Mesenchymal stem cell of Wharton's jelly (primary cell): ENCODE data around the genes PPP6R3, GAL and TESMIN.

- CAGE, long polyA plus RNA: no peak
These were observed 68.1 kb downstream of the LRP5 start for GRCh38 chr11:68380344-68381091.

DNA sequence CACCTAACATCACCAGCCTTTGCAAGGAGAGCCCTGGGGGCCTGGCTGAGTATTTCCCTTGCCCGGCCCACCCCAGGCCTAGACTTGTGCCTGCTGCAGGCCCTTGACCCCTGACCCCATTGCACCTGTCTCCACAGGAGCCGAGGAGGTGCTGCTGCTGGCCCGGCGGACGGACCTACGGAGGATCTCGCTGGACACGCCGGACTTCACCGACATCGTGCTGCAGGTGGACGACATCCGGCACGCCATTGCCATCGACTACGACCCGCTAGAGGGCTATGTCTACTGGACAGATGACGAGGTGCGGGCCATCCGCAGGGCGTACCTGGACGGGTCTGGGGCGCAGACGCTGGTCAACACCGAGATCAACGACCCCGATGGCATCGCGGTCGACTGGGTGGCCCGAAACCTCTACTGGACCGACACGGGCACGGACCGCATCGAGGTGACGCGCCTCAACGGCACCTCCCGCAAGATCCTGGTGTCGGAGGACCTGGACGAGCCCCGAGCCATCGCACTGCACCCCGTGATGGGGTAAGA lies 73.9 kb downstream of the LRP5 start:
- CAGE, long polyA plus RNA: no peak

- CAGE, long polyA plus RNA: no peak
These were observed 64.1 kb upstream of the PPP6R3 start for GRCh38 chr11:68396249-68397040.

- CAGE, long polyA plus RNA: no peak
These were observed 46.9 kb upstream of the PPP6R3 start for GRCh38 chr11:68413729-68414018.

- CAGE, long polyA plus RNA: no peak
These were observed at the start of gene PPP6R3 for GRCh38 chr11:68460655-68460881. Gene PPP6R3, plus strand, starts transcription at chr11:68460752.

DNA sequence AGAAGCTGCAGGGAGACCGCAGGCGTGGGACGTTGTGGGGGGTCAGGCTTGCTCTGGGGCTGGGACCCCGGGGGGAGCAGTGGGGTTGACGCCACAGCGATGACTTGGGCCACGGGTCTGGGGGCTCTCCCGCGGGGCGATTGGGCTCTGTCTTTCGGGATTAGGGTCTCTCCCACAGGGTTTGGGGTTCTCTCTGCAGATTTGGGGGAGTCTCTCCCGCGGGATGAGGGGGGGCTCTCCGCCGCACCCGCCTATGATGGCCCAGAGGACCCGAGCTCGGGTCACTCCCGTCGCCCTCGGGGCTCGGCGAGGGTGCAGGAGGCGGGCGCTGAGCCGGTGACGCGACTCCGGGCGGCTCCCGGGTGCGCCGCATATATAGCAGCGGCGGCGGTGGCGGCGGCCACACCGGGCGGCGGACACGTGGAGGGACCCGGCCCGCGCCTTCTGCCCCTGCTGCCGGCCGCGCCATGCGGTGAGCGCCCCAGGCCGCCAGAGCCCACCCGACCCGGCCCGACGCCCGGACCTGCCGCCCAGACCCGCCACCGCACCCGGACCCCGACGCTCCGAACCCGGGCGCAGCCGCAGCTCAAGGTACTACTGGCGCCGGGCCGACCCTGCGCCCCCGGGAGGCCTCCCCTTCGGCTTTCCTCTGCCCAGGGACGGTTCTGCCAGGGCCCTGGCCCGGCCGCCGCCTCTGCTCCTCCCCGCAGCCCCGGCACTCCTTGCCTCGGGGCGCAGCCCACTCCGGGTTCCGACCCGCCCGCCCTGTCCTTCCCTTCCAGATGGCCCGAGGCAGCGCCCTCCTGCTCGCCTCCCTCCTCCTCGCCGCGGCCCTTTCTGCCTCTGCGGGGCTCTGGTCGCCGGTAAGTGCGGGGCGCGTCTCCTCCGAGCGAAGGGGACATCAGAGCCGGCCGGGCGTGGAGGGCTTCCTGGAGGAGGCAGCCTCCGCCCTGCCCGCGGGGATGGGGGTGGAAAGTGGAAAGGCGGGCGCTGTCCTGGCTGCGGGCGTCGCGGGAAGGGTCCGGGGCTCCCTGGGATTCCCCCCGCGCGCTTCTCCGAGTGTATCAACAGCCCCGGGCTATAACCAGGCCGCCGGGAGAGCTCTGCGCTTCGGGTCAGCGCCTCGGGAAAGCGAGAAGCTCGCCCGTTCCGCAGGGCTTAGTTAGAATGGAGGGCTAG lies at the start of gene GAL:
GAL (plus strand) TSS at position 403 of the 1,179 bp plus-strand sequence.
- CAGE, long polyA plus RNA: no peak

DNA sequence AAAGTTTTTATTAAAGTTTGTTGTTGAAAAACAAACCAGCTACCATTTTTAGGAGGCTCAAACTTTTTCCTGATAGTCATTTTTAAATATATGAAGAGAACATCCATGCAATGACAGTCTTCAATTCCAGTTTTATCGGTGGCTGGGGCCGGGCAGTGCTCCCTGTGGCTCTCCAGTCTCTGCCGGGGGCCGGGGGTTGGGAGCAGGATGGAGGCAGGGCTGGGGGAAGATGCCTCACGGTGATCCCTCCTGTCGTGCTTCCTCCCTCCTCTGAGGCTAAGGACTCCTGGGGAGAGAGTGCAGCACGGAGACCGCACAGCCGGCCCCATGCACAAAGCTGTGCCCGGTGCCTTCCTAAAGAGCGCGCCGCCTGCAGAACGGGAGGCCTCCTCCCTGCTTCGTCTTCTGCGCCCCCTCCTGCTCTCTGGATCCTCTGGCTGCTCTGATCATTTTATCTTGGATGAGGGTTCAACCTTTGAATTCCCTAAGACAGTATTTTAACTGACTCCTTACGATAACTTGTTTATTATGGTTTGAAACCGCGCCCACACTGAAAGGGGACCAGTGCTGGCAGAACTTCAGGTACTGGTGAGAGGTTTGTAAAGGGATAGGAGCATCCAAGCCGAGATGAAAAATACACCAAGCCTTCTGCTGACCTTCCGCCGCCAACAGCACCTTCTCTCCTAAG lies 20.6 kb downstream of the GAL start:
- CAGE, long polyA plus RNA: no peak

- CAGE, long polyA plus RNA: no peak
These were observed at the start of gene TESMIN for GRCh38 chr11:68750846-68751898. Gene TESMIN, minus strand, starts transcription at chr11:68751520.

DNA sequence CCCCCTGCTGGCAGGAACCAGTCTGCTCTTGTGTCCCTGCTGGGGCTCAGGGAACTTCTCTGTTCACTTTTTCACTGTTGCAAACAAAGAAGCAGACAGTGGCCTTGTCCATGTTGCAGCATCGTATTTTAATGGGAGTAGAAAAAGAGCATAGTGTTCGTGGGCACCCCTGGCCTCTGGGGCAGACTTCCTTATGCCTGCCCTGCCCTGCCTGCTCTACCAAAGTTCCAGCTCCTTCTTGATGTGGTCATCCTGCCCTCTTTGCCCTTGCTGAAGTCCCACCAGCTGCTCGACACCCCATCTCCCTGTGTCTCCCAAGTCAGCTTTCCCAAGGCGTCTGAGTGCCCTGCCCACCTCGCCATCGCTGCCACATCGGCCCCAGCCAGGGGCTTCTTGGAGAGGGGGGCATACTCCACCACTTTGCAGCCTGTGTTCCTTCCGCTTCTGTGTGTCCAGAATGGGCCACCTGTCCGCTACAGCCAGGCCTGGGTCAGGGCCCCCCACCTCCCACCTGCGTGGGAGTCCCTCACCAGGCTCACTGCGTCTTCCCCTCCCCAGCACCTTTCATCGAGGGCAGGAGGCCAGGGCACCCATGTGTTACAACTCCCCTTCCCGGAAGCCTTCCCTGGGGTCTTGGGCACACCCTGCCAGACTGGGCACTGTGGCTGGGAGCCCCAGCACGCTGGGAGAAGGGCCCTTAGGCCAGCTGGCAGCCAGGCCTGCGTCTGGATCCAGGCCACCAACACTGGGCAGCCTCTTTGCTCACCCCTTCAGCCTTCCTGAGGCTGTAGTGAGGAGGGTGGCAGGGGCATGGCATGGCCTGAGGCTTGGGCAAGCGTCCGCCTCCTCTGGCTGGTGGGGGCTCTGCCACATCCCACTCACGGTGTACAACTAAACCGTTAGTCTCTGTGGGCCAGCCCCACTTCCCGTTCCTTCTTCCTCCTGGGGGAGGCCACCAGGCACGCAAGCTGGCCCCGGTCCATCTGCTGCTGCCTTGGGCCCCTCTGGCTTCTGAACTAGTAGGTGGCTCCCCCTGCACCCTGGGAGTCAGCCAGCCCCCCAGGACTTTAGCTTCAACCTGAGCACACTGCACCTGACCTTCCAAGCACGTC lies 13.5 kb downstream of the CPT1A start:
- CAGE, long polyA plus RNA: no peak

DNA sequence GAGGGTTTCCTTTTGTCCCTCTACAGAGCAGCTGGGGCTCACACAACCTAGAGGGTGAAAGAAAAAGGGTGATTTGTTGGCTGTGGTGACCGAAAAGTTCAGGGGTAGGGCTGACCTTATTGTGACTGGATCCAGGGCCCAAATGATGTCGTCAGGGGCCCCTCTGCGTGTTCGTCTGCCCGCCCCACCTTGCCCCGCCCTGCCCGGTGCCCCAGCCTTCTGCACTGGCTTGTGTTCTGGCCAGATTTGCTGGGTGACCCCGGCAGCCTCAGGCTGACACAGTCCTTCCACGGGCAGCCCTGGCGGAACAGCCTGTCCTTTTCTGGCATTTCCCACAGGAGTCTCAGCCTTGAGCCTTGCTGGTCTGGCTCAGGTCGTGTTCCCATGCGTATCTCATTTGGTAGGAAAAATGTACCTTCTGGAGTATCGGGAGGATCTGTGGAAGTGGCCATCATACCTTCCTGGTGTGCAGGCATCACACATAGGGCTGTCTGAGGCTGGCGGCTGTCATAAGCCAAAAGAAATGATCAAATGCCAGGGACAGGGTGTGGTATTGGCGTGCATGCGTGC lies 31.0 kb downstream of the IGHMBP2 start:
- CAGE, long polyA plus RNA: no peak

- CAGE, long polyA plus RNA: no peak
These were observed 12.0 kb downstream of the MRGPRF start for GRCh38 chr11:69000741-69001687.

DNA sequence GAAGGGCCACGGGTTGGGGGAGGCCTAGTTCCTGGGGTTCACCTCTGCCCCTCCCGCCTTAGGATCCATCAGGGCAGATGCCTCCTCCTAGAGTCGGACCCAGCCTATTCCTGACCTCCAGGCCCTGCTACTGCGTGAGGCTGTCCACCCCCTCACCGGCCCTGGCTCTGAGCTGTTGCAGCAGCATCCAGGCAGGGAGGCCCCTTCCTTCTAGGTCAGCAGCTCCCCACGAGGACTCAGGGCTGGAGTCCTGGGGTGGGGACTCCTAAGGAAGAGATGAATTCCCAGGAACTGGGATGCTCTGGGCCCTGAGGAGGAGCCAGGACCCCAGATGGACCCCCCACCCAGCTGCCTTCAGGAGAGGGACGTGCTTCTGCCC lies 10.4 kb downstream of the MRGPRF start:
- CAGE, long polyA plus RNA: no peak

GRCh38 chr11:69010014-69010768 lies 2.9 kb downstream of the MRGPRF start:
- CAGE, long polyA plus RNA: no peak

GRCh38 chr11:69011914-69012828 lies 875 bp downstream of the MRGPRF start:
- CAGE, long polyA plus RNA: no peak

DNA sequence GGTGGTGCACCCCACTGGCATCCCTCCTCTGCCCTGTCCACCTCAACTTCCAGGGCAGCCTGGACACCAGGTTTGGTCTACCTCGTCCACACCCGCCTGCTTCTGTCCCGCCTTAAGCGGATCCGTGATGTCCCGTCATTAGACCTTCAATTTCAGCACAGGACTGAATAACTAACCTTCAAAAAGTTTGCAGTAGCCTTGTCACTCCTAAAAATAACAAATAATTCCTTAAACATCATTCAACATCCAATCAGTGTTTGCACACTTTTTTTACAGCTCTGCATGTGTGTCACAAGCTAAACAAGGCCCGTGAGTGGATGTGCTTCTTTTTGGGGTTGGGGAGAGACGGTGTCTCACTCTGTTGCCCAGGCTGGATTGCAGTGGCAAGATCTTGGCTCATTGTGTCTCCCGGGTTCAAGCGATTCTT lies 5.2 kb upstream of the MRGPRF start:
- CAGE, long polyA plus RNA: no peak

DNA sequence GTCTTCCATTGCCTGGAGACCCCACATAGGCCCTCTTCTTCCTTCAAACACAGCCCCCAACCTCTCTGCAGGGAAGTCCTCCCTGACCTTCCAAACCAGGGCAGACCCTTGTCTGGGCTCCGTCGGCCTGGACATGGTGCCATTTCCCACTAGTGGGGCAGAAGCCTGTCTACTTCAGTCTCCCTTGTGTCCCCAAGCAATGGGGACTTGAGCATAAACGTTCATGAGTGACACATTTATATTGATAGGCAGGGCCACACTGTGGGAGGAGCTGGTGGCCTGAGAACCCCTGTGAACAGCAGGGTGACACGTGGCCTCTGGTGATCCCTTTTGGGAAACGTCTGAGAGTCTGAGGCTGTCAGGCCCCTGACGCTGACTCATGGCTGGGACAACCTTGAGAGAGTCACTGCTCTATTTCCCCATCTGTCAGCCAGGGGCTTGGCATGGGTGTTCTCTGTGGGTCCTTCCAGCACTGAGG lies 54.5 kb downstream of the SMIM38 start:
- CAGE, long polyA plus RNA: no peak

DNA sequence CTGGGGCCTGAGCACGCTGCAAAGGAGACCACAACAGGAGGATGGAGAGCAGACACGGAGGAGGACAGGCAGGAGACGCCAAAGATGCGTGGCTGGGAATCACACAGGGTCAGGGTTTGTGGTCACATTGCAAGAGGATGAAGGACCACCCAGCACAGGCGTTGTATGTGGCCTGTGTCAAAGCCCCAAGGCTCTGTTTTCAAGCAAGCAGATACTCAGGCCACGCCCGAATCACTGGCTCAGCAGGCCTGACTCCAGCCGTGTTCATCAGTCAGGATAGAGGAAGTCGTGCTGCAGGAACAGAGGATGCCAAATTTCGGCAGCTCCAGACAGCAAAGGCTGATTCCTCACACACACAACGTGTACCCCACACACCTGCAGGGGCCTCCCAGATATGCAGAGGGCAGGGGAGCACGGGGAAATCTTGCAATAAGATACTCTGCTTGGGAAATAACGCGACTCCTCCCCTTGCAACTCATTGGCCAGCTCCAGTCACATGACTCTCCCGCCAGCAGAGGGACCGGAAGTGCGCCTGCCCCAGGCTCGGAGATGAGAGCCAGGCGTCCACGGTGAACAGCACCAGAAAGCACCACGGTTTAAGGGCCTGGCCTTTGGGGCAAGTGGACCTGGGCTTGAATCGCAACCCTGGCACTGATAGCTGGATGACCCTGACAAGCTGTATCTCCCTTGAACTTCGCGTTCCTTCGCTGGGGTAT lies 88.2 kb downstream of the MYEOV start:
- CAGE, long polyA plus RNA: no peak

GRCh38 chr11:69401562-69402126 lies 107.7 kb downstream of the MYEOV start:
- CAGE, long polyA plus RNA: no peak

- CAGE, long polyA plus RNA: no peak
These were observed 126.5 kb downstream of the MYEOV start for GRCh38 chr11:69420407-69420917.

DNA sequence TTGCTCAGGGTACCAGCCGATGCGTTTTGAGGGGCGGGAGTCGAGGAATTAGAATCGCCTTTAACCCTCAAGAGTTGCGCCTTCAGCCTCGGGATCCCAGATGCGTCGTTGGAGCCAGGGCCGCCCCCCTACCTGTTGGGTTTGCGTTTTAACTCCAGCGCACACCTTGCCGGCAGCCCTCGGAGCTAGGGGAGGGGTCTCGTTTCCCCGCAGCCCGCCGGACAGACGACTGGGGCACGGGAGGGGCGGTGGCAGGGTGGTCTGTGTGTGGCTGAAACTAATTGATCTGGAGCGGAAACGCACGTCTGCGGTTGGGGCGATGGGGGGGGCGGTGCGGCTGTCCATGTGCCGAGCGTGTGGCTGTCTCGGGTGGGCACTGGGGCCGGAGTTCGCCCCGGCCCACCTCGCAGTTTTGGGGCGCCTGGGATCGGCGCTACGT lies 3.3 kb upstream of the CCND1 start:
- CAGE, long polyA plus RNA: no peak